H9 (cell line): ENCODE data around the genes F9, SPANXN3, EOLA1 and MAGEA8.

DNA sequence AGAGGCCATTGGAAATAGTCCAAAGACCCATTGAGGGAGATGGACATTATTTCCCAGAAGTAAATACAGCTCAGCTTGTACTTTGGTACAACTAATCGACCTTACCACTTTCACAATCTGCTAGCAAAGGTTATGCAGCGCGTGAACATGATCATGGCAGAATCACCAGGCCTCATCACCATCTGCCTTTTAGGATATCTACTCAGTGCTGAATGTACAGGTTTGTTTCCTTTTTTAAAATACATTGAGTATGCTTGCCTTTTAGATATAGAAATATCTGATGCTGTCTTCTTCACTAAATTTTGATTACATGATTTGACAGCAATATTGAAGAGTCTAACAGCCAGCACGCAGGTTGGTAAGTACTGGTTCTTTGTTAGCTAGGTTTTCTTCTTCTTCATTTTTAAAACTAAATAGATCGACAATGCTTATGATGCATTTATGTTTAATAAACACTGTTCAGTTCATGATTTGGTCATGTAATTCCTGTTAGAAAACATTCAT, at the start of gene F9:
TSS of gene F9 (plus strand) at position 107 of the 504 bp plus-strand sequence.
- PRO-cap = no peak

DNA sequence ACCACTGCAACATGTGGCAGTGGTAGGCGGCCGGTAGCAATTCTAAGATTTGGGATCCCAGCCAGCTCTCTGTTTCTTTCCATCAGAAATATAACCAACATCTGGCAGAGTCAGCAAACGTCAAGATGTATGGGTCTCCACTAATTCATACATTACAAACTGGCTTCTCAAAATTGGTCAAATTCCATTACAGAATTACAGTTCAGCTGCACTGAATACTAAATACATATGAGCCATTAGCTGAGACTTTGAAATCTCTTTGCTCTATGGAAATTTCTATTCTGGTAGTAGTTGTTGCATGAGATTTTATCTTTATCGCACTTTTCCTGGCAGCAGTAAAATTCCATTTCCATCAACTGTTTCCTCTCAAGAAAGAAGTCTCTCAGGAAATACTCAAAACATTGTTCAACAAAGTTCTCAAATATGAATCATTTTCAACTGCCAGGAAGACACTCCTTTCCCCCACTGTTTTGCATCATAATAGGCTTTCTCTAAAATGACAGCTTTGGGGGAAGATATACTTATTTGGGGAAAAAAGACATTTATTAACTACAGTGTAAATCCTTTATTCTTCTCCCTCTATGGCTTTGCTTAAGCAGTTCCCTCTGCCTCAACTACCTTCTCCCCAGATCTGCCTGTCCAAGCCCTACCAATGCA, 51.3 kb downstream of the ATP11C start:
- PRO-cap = no peak

DNA sequence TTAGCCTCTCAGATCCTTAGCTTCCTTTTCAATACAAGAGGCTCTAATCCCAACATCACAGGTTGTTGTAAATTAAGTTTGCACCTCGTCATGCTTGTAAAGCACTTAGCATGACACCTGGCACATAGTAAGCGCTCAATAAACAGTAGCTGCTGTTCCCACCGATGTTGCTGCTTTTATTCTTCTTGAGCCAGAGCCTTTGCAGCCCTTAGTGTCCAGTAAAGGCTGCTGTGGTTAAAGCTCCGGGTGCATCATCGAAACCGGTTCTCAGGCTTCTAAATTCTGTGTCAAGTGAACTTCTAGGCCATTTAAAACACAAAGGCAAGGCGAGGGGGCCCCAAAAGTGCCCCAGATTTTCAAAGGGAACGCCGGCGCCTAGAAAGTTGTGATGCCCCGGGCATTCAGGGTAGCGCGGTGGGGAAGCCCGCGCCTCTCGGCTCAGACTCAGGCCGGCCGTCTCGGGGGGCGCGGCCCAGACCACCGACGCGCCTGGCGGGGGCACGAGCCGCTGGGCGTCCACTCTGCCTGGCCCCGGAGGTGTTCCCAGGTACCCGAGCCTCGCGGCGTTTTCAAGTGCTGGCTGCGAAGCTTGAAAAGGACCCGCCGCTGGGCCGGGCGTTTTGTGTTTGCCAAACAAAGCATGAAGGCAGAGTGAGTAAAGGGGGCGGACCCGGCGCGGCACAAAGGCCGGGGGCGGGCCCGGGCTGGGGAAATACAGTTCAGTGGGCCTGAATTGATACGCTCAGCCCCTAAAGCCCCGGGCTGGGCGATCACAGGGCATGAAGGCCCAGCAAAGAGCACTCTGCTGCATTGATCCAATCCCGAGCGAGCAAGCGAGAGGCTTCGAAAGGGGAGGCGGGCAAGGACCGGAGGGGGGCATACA, 65.6 kb downstream of the SOX3 start:
- PRO-cap = unidirectional peak, plus-strand start at position 400 of the sequence; bidirectional peak, plus-strand start at position 752 of the sequence, minus-strand start at position 543 of the sequence

DNA sequence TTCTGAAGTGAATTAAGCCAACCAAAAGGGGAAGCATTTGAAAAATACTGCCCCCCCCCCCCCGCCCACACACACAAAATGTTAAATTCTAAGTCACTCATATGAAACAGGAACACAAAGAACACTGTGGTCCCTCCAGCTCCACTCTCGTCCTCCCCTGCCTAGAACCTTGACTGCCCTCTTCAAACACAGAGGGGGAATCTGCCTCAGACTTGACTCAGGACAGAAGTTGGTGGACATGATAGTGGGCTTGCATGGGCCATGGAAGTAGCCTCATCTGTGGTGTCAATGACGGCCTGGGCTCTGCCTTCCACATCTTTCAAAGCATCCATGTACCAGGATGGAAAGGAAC, 11.0 kb downstream of the MAGEC2 start:
- PRO-cap = no peak

- PRO-cap = no peak
Observed at GRCh38 chrX:142415525-142415738, 210.3 kb upstream of the MAGEC2 start.

DNA sequence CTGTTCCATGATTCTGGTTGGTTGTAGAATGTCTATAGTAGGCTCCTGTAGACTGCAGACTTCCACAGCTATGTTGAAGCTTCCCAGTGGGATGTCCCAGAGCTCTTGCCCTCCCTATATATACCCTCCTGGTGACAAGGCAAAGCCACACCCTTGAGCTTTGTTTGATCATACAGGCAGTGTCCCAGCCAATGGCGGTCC, at the start of gene SPANXN3:
TSS of gene SPANXN3 (minus strand) at position 93 of the 201 bp plus-strand sequence.
- PRO-cap = no peak

DNA sequence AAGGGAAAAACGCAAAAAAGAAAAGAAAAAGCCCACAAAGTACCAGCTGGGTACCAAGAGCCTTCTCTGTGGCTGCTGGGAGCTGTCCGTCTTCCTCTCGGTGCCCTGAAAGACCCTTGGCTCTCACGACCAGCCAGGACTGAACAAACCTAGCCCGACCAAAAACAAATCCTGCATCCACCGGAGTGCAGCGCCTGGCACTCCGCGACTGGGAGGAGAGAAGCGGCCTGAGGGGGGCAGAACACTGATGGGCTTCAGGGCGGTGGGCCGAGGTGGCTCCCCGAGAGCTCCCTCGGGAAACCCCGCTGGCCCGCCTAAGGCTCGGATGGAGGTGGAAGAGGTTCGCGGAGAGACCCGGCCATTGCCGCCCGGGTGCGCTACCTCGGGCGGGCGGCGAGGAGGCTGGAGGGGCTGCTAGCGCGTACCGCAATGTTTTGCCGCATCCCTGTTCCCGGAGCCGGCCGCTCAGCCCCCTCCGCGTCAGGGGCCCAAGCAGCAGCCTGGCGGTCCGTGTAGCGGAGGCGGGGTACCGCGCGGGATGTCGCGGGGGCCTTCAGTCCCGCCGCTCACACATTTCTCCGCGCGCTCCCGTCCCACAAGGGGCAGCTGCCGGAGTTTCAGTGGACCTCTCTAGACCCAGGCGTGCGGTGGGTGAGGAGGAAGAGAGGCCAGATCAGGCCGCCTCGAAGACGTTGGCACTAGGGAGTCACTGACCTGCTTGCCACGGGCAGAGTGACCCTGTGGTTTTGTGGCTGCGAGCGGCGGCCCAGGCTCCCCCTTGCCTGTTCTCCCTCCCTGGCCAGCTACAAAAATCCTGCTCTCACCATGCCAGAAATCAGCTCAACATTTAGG, 2.3 kb downstream of the SLITRK4 start:
- PRO-cap = no peak

GRCh38 chrX:143757222-143757956, 36.8 kb upstream of the SPANXN2 start:
- PRO-cap = no peak

DNA sequence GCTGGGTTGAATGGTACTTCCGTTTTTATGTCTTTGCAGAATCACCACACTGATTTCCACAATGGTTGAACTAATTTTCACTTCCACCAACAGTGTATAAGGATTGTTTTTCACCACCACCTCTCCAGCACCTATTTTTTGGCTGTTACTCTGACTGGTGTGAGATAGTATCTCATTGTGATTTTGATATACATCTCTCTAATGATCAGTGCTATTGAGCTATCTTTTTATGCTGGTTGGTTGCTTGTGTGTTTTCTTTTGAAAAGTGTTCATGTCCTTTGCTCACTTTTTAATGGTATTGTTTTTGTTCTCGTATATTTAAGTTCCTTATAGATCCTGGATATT, 584.4 kb upstream of the SPANXN1 start:
- PRO-cap = no peak

DNA sequence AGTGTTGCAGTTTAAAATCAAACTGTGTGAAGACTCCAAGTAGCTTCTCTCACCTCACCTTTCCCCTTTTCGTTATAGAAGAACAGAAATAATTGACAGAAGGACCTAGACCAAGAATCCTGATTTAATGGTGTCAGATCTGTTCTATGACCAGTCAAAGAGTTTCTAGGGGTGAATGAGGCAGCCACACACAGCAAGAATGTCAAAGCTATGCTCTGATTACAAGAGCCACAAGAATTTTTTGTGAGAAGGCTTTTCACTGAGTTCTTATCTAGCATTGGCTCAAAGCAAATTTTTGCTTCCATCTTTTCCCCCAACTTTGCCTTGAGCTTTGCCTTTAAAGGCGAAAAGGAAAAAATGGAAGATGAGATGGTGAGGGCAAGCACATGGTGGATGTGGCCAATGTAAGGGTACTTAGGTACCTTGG, 23.4 kb downstream of the FMR1 start:
- PRO-cap = no peak

DNA sequence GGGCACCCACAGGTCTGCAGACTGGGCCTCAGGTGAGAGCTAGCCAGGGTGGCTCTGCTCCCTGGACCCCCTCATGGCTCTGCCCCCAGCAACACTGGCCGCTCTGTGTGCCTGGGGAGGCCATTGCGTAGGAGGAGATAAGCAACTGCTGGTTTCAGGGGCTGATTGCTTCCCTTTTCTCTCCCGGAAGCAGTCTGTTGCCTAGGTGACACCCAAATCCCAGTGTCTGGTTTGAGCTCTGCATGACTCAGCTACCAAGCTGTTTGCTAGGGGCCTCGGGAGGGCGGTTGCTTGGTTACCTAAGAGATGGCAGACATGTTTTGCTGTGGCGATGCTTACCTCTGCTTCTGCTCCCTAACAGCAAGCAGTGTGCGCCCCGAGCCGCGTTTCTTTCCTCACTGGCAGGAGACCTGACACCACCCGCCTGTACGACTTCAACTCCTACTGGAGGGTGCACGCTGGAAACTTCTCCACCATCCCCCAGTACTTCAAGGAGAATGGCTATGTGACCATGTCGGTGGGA, 15.4 kb upstream of the EOLA1 start:
- PRO-cap = no peak

DNA sequence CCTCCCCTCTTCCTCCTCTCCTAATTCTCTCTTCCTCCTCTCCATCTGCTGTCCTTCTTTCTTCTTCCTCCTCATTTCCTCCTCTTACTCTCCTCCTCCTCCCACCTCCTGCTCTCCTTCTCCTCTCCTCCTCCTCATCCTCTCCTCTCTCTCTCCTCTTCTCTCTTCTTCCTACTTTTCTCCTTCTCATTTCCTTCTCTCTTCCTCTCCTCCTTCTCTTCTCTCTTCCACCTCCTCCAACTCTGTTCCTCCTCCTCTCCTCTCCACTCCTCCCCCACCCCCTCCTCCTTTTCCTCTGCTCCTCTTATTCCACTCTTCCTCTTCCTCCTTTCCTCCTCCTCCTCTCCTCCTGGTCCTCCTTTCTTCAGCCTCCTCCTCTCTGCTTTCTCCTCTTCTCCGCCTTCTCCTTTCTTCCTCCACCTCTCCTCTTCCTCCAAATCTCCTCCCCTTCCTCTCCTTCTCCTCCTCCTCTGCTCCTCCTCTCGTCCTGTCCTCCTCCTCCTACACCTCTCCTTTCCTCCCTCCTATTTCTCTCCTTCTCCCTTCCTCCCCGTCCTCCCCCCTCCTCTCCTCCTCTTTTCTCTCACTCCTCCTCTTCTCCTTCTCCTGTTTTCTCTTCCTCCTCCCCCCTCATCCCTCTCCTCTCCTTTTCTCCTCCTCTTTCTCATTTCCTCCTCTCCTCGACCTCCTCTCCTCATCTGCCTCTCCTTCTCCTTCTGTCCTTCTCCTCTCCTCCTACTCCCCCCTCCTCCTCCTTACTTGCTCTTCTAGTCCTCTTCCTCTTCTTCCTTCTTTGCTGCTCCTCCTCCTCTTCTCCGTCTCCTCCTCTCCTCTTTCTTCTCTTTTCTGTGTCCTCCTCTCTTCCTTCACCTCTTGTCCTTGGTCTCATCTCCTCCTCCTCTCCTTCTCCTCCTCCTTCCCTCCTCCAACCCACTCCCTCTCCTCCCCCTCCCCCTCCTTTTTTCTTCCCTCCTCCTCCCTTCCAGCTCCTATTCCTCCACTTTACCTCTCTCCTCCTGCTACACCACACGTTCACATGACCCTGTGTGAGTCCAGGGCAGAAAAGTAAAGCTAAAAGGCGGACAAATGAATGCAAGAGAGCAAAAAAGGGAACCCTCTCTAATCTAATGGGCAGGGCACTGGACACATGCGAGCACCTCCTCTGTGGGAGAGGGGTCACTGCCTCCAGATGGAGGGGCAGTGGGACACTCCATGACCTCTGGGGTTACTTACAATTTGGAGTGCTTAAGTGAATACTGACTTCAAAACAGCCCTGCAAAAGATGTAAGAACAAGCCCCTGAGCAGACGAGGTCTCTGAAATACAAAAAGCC, 5.4 kb upstream of the EOLA1 start:
- PRO-cap = no peak

GRCh38 chrX:149540264-149541278, at the start of gene EOLA1:
Gene EOLA1 (plus strand): TSS chrX:149541012.
- PRO-cap = no peak

DNA sequence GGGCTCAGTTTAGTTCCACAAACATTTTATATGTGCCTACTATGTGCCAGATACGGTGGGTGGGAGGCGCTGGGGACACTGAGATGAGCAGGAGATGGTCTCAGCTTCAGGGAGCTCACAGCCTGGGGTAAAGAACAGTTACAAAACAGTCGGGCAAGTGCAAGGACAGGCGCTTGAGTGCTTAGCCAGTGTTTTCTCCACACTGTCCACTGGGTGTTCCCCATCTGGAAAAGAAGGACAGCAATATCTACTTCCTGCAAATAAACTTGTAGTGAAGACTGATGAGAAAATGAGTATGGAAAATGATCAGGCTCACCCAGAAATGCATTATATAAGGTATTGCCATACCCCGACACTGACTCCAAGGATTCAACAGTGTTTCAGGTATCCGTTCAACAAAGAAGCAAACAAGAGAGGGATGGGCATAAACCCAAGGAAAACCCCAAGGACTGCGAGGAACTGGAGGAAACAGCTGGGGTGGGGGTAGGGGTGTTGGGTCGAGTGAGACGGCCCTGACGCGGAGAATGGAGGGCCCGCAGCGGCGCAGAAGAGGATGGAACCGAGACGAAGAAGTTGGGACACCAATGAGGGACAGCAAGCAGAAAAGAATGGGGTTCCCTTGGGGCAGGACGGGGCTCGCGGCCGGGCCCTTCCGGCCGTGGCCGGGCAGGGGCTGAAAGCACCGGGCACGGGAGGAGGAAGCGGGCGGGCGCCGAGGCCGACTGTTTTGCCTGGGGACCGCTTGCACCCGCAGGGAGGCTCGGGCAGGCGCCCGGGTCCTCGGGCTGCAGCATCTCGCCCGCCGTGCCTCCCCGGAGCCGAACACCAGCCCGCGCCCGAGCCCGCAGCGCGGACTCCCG, 703 bp downstream of the TMEM185A start:
- PRO-cap = unidirectional peak, plus-strand start at position 137 of the sequence; bidirectional peak, plus-strand start at position 597 of the sequence, minus-strand start at position 596 of the sequence

DNA sequence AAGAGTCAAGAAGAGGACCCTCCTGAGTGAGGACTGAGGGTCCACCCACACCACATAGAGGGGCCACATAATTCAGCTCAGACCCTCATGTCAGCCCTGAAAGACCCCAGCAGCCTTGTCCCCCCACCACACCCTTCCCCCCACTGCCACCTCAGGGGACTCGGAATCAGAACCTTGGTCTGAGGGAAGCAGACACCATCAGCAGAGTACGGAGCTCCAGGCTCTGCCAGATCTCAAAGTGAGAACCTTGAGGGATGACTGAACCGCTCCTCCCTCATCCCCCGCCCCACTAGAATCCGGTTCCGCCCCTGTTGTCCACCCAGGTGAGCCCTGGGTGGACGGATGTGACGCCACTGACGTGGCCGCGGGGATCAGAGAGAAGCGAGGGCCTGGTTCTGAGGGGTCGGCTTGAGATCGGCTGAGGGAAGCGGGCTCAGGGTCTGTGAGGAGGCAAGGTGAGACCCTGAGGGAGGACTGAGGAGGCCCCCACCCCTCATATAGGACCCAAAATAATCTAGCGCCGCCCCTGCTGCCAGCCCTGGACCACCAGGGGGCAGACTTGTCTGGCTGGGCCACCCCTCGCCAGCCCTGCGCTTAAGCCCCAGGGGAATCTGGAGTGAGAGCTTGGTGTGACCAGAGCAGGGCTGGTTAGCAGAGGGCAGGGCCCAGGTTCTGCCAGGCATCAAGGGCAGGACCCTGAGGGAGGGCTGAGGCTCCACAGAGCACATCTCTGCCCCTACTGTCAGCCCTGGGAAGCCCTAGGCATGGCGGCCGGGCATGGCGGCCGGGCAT, at the start of gene MAGEA8:
TSS of gene MAGEA8 (plus strand) at position 353 of the 792 bp plus-strand sequence.
- PRO-cap = no peak

DNA sequence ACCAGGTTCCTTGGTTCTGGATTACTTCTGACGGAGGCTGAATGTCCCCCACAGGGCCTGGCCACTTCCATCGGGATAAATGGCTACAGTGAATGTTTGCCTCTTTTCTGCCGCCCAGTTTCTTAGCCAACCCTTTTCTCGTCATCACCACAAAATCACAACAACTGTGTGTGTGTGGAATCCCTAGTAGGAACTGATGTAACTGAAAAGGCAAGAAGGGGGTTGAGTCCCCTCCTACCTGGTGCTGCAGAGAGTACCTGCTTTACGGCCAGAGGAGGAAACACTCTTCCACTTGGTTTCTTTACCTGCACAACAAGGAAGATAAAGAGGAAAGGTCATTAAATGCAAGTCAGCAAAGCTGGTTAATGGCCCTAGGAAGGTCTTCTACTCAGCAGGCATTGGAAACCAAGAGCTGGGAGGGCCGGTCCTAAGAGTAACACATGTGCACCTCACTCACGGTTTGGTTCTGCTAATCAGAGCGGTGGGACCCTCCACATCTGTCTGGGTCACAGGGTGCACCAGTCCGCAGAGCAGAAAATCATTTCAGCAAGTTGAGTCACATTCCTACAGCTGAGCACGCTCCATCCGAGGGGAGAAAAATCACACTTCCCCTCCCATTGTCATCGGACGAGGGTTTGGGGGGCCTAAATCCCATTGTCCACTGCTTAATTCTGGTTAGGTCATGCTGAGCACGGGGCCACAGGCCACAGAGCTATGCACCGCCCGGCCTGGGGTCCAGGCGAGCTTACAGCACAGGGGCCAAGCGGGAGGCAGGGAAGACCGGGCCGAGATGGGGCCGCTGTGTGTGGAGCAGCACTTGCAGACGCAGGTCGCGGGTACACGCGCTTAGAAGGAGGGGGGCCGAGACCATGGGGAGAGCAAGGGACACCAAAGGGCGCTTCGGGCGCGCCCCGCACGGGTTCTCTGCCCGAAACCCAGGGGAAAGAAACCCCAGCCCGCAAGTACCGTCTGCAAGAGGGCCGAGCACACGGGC, 818 bp downstream of the EOLA2 start:
- PRO-cap = unidirectional peak, plus-strand start at position 742 of the sequence

DNA sequence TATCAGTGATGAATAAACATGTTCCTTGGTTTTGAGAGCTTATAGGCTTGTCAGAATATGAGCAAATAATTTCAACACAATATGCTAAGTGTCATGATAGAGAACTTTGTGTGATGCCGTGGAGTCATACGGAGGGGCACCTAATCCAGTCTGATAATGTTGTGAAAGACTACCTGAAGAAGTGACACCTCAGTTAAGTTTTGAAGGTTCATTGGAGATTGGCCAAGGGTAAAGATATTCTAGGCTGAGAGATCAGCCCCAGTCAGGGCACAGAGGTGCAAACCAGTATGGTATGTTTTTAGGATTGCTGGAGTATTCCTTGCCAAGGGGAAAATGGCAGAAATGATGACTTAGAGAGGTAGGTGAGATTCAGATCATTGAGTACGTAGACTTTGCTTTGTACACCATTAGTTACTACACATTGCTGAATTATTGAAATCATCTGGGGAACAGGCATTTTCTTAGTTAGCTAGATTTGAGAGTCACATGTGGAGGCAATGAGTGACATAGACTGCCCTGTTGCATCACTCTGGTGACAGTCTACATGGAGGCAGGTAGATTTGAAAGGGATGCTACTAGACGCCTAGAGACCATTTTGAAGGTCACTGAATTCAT, 33.5 kb upstream of the EOLA2 start:
- PRO-cap = no peak

DNA sequence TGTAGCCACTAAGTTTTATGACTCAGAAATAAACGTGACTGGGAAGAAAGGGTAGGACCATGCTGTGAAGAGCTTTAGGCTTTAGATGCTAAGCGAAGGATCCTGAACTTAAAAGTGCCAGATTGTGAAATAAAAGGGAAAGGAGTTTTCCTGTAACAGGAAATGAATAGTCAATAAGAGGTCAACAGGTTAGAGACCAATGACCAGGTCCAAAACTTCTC, 98.7 kb upstream of the EOLA2 start:
- PRO-cap = no peak

DNA sequence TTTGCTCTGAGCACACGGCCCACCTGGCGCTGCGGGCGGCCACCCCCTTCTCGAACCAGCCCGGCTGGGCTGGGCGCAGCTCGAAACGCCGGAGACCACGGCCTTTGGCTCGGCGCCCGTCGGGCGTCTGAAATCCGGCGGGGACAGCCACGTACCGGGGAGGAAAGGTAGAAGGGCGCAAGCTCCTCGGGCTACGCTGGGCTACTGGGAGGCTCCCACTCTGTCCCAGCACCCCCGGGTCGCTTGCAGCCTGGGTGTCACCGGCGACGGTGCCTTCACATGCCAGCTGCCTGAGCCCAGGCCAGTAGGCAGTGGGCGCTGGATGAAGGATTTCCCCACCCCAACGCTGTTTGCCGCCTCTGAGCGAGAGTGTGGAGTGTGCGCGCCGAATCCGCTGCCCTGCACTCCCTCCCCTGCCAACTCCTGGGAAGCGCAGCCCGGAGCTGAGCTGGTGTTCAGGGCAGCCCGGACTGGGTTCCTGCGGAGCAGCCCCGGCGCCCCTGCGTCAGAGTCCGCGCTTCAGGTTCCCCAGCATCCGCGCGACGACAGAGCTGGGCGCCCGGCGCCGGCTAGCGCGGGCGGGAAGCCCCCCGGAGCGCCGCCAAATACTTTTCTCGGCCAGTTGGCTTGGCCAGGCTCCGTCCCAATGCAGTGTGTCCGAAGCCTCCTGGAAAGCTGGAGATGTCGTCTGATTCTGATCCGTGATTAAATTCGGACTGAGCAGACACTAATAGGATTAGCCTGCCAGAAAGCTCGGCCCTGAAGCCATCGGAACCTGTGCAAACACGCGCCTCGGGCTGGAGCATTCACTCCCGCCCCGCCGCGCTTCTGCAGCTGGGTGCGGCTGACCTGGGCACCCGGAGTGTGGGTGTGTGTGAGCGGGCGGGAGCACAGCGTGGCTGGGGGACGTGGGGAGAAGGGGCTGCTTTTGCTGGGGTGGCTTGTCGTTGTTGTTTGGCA, 825 bp downstream of the MAMLD1 start:
- PRO-cap = no peak

GRCh38 chrX:150364622-150364840, 1.4 kb downstream of the MAMLD1 start:
- PRO-cap = no peak